ENCODE results near the gene FAM170A.

DNA sequence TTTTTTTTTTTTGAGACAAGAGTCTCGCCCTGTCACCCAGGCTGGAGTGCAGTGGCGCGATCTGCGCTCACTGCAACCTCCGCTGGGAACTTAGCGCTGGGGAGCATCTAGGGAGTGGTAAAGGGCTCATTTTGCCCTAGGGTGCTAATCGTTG, 346 bp upstream of the TMED7 start:
- RRBS, result no CpG with 5 or more reads among the region's 7 CpGs

DNA sequence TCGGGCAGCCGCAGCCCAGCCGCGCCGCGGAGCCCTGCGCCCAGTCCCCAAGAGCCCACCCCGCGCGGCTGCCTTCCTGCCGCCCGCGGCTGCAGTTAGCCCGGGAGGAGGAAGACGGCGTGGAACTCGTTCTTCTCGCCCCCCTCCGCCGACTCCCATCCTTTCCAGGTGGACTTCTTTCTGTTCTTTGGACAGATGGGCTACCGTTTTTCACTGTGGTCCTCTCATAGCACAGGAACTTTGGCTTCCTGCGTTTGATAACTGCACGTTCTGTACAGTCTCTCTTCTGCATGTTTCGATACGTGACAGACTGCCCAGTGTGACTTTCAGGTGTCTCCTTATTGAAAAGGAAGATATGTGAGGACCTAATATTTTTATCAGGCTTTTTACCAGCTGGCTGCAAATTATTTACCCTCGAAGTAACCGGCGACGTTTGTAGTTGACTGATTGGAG, 700 bp downstream of the AP3S1 start:
- RRBS, result 1% methylated on average over 7 of the region's 29 CpGs

- RRBS, result no CpG with 5 or more reads among the region's 4 CpGs
Measured at GRCh38 chr5:115843692-115844057, 1.9 kb downstream of the AP3S1 start.

GRCh38 chr5:116143823-116144465, 59.1 kb downstream of the COMMD10 start:
- RRBS, result no CpG with 5 or more reads among the region's 2 CpGs

- RRBS, result no CpG with 5 or more reads among the region's 1 CpG
Measured at GRCh38 chr5:116193720-116194251, 109.0 kb downstream of the COMMD10 start.

DNA sequence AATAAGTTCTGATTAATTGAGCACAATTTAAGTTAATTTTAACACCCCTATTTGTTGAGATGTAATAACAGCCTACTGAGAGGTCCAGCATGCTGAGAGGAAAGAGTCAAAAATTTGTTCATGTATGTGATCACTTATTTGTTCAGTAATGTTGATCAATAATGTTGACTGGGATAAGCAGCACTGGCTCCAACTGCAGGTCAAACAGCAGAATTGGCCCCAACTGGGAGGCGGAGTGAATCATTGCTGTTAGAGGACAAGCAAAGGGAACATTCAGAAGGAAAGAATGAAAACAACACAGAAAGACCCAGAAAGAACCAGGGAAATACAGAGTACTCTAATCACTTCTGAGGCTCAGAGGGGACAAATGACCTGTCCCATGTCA, 221.1 kb downstream of the COMMD10 start:
- RRBS, result no CpG with 5 or more reads among the region's 1 CpG

DNA sequence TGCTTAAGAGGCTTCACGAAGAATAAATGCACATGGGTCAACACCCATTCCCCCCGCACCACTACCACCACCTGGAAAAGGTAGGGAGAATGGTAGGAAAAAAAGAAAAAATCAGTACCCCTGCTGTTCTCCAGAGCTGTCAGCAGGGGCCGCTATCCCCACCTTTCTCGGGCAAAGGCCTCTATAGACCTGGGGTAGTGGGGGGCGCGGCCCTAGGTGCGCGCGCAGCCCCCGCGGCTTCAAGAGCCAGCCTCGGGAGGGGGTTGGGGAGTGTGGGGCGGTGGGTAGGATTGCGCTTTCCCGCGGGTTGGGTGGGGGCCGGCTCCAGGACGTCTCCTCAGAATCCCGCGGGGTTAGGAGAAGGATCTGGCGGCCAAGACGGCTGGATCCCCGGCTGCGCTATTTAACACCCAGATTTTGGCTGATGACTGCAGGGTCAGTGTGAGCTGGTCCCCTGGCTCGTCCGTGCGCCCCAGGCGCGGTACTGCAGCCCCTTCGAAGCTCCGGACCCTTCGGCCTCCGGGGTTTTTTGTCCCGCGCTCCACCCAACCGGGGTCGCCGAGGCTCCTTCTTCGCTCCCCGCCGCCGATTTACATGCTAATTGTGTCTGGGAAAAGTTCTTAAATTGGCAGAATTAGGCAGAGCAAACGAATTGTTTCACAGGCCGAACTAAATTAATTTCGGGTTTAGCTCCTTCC, 1.6 kb upstream of the SEMA6A start:
- RRBS, result 24% methylated on average over 12 of the region's 45 CpGs

GRCh38 chr5:116739641-116740029, 165.0 kb upstream of the SEMA6A start:
- RRBS, result no CpG with 5 or more reads among the region's 8 CpGs

DNA sequence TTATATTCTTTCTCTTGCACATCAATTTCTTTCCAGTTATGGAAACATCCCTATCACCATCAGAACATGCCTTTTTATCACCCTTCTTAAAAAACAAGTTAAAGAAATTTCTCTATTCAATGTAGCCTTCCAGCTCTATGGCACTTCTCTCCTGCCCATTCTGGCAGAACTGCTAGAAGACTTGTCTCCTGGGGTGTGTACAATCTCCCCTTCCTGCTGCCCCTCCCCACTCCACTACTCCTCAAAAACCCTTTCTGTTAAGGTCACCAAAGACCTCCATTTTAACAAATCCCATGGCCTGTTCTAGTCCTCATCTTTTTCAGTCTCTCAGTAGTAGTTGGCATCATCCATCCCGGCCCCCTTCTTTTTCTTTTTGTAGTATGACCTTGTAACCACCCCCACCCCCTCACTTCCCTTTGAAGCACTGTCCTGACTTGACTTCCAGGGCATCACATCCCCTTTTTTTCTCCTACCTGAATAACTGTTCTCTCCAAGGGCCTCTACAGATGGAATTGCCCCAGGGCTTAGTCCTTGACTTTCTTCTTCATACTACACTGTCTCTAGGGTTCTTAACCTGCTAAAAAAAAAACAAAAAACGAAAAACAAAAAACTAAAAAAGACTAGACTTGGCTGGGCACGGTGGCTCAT, 35.4 kb upstream of the TNFAIP8 start:
- RRBS, result no CpG with 5 or more reads among the region's 3 CpGs

DNA sequence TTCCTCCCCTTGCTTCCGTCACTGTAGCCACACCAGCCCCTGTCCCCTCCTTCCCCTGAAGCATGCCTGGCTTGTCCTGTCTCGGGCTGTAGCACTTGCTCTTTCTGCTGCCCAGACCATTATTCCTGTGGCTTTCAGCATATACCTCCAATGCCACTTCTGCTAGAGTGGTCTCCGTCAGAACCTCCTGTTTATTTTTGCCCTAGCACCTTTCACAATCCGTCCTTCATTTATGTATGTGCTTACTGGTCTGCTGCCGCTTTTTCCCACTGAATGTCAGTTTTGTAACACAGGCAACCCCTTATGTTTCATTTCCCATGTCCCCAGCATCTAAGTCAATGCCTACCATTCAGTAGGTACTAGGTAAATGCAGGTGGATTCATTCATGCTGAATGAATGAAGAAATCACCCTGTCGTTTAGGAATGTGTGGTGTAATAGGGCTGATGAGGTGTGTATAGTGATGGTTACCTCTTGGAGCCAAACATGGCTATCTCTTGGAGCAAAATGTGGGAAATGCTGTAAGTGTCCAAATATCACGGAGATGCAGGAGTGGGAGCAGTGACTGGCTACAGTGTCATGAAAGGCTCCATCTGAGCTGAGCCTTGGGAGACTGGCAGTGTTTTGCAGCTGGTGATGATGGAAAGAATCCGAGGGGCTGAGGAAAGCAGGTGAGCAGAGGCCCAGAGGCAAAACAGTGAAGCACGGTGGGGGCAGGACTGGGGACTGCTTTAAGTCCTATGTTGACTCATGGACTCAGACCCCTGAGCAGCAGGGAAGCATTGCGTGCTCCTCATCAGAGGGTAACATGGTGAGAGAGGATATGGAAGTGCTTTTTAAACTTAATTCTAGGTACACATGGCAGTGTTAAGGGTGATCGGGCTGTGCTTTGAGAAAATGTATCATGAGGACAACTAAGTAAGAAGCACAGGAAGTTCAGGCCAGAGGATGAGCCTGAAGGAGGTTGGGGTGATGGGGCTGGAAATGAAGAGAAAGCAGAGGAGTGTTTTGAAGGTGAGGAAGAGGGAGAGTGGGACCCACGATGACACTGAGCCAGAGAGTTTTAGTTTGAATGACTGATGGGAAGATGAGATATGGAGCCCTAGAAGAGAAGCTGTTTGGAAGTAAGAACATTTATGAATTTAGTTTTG, 29.7 kb upstream of the TNFAIP8 start:
- RRBS, result no CpG with 5 or more reads among the region's 12 CpGs

DNA sequence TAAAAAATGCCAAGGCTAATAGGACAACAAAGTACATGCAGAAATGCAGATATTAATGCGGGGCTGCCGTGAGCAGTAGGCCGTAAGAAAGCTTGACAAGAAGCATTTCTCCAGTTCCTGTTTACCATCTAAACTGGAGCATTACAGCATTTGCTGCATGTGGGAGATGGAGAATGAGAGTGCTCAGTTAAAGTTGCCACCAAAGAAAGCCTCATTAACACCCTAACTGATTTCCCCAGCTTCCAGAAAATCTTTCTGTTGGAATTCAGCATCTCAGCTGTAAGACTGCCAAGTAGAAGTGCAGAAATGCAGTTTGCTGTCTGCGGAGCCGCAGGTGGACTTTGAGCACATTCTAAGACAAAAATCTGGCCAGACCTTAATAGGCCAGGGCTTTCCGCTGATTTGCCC, 18.2 kb upstream of the TNFAIP8 start:
- RRBS, result no CpG with 5 or more reads among the region's 6 CpGs

DNA sequence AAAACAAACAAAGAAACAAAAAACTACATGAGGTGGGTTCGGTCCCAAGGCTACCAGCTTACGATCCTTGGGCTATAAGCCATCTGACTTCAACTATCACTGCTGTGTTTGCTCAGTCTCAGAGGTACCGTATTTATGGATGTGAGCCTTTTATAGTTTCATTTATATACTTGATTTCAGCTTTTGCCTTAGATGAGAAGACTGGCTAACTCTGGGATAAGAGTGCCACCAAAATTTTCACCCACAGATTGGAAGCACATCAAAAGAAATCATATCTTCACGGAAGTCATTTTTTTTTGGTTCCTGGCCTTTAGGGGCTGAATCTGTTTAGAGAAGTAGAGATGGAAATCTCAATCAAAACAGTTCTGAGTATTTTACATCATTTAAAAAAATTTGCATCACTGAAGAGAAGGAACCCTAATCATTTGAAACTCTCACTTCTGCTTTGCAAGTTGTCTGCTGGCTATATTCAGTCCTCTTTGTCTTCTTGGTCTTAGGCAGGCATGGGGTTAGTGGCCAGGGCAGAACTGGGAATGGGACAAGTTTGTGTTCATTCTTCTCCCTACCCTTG, 14.3 kb upstream of the TNFAIP8 start:
- RRBS, result no CpG with 5 or more reads among the region's 4 CpGs

DNA sequence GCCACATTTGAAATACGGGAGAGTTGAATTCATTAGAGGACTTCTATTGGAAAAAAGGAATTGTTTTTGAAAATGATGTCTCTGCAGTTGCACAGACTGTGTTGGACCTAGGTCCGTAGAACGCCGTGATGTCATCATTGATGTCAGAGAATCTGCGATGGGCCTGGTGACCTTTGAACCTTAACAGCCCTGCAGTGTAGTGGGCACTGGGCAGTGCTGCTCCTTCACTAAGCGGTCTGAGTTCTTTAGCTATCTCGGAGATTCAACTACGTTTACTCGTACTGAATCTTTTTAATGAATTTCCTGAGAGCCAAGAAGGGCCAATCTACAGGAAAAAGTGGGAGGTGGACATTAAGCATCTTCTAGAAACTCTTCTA, at the start of gene FAM170A:
TSS of gene FAM170A (plus strand) at position 176 of the 377 bp plus-strand sequence.
- RRBS, result no CpG with 5 or more reads among the region's 9 CpGs

- RRBS, result 94% methylated on average over 4 of the region's 8 CpGs
Measured at GRCh38 chr5:120512970-120513324, 48.8 kb downstream of the PRR16 start.

DNA sequence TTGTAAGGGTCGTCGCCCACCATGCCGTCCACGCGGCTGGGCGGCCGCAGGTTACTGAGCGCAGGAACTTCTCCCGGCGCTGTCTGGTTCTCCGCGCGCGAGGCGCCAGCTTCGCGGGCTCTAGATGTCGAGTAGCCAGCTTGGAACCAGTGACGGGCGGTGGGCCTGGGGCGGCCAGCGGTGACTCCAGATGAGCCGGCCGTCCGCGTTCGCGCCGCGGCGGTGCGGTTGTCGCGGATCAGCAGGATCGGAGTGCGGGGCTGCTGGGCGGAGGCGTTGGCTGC, 649 bp downstream of the LOX start:
- RRBS, result under 1% methylated on average over 21 of the region's 38 CpGs

DNA sequence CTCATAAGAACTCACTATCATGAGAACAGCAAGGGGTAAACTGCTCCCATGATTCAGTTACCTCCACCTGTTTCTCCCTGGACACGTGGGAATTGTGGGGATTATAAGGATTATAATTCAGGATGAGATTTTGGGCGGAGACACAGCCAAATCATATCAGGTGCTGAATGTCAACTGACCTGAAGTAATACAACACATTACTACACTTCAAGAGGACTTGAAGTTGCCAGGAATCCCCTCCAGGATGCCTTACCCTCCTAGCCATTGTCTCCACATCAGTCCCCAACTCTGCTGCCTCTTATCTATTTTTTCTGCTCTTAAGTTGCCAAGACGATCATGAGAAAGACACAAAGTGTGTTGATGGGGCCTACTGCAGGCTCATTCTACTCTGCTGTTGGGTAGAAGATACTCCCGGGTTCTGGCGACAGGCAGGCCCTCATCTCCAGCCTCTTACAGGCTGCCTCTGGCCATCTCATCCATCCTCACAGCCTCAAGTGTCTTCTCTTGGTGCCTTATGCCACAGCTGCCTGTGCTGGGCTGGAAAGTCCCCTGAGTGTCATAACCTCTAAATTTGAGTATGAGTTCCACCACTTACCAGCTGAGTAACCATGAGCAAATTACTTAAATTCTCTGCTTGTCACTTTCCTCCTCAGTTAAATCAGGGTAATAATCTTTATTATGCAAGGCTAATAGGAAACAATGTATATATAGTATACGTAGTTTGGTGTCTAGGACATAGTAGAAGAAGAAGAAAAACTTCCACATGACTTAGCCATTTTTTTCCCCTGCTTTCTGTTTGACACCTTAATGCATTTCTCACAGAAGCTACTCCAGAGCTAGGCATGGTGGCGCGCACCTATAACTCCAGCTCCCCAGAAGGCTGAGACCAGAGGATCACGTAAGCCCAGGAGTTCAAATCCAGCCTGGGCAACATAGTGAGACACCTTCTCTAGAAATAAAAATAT, 73.1 kb upstream of the SNX2 start:
- RRBS, result no CpG with 5 or more reads among the region's 9 CpGs

GRCh38 chr5:122702498-122702839, 72.4 kb upstream of the SNX2 start:
- RRBS, result no CpG with 5 or more reads among the region's 2 CpGs

DNA sequence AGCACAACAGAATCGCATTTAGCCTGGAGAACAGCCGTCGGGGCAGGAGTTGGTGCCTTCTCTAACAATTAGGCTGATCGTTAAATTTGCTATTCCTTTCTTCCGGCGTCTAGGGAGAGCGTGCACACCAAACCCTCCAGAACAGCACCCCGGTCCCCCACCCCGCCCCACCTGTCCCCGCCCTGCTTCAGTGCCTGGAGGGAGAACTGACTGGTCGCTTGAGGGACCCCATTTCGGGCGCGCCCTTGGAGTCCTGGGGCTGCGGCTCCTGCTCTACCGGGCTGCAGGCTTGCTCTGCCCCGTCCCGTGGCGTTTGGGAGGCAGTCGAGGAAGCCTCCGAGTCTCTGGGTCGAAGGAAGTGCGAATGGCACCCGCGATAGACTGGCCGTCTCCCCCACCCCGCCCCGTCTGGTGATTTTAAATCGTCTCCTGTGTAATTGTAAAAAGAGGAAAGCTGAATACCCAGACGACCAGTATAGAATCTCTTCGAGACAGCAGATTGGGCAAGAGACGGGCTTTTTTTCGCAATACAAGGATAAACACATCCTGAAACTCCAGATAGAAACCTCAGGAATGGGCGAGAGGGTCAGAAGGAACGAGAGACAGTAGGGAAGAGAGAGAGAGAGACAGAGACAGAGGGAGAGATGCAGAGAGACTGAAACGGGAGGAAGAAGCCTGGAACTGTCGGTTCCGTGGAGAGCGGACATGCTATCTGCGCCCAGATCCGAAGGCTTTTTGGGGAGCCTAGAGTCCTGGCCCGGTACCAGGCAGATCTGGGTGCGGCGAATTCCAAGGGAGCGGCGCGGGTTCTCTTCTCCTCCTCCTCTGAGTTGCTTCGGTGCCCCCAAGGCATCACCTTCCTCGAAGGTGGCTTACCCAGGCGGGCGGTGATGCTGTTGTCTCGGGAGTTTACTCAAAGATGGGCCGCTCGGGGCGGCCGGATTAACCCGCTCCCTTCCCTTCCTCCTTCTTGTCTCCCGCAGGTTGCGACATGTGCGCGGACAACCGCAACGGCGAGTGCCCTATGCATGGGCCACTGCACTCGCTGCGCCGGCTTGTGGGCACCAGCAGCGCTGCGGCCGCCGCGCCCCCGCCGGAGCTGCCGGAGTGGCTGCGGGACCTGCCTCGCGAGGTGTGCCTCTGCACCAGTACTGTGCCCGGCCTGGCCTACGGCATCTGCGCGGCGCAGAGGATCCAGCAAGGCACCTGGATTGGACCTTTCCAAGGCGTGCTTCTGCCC, 10.1 kb downstream of the PRDM6 start:
- RRBS, result 96% methylated on average over 21 of the region's 84 CpGs

DNA sequence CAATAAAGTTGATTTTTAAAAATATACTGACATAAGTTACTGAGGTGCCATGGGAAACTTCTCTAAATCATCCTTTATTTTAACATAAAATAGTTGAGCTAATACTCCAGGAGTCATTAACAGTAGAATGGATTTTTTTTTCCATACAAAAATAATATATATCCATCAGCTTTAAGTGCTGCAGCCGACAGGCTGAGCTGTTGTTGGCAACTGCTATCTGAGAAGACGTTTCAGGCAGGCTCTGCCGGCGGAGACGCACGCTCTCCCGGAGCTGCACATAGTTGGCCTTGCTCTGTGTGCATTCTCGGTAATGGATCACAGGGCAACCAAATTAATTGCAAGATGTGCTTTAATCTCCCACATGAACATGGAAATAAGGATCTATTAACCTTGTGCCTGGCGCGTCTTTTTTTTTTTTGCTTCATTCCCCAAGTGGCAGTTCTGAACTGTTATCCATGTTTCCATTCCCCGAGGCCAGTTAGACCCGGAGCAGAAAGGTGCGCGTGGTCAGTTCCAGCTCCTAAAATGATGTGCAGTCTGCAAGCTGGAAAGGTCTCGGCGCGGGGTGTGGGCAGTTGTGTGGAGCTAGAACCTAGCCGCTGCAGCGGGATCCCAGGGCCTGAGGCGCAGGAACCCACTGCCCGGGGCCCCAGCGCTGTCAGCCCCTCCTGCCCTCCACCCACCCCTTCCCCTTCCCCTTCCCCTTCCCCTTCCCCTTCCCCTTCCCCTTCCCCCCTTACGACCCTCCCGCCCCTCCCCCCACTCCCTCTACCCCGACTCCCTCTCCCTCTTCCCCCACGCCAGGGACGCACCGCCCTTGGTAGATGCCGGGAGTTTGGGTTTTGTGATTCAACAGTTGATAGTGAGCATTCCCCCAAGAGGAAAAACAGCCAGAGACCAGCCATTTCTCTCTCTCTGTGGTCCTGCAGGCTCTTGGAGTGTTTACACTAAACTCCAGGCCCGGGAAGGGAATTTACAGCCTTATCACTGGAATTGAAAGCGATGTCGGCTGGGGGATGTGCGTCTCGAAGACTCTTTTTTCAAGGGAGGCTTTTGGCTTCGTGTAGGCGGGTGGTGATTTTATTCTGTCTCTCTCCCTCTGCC, 137.9 kb downstream of the CEP120 start:
- RRBS, result 56% methylated on average over 2 of the region's 36 CpGs

All from Ishikawa (cell line).